Mammary microvascular endothelial cell (primary cell): ENCODE results near the genes FAR2 and AMN1.

GRCh38 chr12:27012864-27013335 is 1.3 kb downstream of the TM7SF3 start:
- RAMPAGE, long total RNA: no peak

DNA sequence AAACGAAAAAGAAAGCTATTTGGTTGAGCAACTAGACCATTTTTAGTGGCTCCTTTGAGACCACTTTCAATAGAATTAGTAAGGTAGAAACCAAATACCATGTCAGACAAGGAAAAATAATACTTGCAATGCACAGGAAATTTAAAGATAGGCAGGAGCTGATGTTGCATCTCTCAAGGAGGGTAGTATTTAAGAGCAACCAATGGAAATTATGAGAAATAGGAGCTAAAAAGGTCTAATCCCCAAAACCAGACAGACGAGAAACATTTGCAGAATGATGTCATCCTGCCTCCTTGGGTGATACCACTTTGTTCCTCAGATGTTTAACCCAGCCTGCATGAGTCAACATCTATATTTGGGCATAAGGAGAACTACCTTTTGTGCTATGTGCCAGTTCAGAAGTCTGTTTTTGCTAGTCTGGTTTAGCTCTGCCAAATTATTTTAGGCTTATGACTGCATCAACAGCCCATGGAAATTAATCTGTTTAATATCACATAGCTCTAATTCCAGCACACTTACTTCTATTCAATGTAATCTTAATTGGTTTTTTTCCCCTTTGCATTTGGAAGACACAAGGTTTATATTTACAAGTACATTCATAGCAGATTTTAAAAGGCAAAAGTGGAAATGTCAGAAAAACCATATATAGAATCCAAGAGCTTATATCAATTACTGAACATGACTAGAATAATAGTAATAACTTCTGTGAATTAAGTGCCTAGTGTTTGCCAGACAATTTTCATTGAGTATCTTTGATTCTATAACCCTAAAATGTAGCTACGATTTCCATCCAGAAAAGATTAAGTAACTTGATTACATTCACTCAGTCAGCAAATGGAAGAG is 64.2 kb upstream of the STK38L start:
- RAMPAGE, long total RNA: no peak

DNA sequence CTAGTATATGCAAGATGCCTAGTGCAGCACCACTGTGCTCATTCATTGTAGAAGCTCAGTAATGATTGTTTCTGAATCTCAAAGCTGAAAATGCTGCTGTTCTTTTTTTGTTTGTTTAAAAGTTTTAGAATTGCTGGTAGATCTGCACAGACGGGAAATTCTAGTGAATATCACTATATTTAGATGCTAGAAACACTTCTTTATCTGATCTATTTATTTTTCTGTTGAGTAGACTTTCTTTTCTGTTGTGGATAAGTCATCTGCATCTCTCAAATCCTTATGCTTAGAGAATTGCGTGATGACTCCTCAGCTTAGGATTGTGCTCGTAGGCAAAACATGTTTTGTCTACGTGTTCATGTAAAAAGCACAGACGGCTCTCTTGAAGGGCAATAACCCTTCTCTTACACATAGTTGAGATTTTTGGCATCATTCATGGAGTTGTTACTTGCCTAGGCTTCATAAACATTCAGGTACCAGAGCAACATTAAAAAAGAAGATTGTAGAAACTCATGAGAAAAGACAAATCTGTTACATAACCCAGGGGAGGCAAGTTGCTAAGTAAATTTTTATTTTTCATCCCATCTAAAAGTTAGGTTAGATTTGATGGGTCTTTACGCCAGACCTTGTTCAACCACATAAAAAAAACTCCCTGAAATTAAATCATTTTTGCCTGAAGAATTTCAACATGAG is 18.6 kb downstream of the PPFIBP1 start:
- RAMPAGE, long total RNA: no peak

DNA sequence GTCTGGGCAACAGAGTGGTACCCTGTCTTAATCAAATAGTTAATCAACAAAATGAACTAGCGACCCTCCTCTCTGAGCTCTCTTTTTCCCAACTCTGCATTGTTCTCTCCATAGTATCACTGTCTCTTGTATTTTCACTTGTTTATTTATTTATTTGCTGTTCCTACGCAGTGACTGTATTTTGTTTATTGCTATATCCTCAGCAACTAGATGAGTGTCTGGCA is 37.9 kb downstream of the PPFIBP1 start:
- RAMPAGE, long total RNA: no peak

DNA sequence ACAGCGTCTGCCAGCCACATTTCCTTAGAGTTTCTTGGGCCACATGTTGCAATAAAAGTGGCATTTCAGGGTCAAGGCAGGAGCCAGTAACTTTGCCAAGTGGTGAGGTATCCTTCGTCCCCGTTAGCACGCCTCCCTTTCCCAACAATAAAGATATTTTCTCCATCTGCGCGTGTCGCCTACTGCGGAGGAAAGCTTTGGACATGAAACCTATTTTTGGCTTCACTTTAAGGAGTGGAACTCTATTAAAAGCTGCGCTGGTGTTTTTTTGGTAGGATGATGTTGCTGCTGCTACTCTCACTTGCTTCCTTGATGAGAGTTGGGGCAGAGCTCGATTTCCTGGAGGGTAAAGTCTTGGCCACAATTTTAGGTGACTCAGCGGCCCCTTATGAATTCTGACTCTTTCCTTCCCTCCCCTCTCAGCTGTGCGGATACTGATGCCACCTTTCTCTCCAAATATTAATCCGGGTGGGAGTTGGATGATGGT is 851 bp downstream of the CCDC91 start:
- RAMPAGE, long total RNA: no peak

GRCh38 chr12:28415846-28416644 is 225.8 kb downstream of the CCDC91 start:
- RAMPAGE, long total RNA: no peak

GRCh38 chr12:28770313-28770811 is 378.7 kb upstream of the FAR2 start:
- RAMPAGE, long total RNA: no peak

- RAMPAGE, long total RNA: no peak
These were observed 1.1 kb upstream of the FAR2 start for GRCh38 chr12:29148031-29148346.

GRCh38 chr12:29148347-29149409 is at the start of gene FAR2:
FAR2 (plus strand) TSS chr12:29149278.
- RAMPAGE, long total RNA: start-site peak on the plus strand at chr12:29149088-29149348, 363 and 403 reads in 2 replicates

DNA sequence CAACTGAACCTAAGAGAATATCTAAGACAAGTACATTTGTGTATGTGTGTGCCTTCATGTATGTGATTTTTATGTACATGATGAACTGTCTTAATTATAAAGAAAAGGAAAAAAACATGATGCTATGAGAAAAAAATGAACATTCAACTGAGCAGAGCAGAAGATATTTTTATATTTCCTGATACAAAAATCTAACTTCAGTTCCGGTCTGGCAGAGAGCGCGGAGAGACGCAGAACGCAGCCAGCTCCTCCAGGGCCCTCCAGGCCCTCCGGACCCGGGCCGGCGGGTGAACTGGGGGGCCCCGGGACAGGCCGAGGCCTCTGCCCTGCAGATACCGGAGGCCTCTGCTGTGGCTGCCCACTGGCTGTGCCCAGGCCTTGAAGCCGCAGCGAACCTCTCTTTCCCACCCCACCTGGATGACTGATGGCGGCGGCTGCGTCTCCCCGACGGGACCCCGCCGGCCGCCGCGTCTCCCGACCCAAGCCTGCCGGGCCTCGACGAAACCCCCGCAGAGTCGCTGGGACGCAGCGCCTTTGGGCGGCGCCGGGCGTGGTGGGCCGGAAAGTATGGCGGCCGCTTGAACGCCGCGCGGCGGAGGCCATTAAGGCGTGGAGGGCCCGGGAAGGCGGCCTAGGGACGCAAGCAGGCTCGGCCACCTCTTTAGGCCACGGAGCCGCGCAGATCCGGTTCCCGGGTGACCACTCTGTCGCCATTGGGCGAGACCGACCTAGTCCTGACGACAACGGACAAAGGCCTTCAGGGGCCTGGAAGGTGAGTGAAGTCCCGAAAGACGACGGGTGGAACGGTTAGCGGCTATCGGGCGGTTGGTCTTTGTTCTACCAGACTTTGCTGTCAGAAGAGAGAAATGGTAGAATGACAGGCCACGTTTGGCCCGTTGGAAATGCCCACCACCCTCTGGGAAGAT is 8.4 kb upstream of the ERGIC2 start:
- RAMPAGE, long total RNA: no peak

DNA sequence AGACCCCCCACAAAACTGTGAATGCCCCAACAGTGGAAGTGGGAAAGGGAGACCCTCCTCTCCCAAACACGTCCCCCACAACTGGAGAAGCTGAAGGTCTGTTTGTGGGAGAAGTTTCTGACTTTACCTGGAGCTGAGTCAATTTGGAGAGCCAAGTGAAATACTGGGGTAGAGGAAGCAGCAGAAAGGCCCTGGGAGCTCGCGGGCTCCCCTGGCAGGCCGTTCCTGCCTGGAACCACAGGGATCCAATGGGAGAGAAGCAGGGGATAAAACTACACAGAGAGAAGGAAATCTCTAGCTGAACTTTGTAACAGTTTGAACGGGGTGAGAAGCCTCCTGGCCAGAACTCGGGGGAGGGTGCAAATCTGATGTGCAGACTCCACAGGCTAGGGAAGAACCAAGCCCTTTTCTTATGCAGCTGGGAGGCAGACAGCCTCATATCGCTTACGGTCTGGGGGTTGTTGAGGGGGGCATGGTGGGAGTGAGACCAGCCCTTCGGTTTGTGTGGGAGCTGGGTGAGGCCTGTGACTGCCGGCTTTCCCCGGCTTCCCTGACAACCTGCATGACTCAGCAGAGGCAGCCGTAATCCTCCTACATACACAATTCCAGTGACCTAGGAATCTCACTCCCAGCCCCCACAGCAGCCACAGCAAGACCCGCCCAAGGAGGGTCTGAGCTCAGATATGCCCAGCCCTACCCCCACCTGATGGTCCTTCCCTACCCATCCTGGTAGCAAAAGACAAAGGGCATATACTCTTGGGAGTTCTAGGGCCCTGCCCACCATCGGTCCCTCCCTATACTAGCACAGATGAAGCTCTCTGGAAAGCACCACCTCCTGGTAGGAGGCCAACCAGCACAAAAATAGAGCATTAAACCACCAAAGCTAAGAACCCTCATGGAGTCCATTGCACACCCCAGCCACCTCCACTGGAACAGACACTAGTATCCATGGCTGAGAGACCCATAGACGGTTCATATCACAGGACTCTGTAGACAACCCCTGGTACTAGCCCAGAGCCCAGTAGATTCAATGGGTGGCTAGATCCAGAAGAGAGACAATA is 143.0 kb downstream of the TMTC1 start:
- RAMPAGE, long total RNA: no peak

DNA sequence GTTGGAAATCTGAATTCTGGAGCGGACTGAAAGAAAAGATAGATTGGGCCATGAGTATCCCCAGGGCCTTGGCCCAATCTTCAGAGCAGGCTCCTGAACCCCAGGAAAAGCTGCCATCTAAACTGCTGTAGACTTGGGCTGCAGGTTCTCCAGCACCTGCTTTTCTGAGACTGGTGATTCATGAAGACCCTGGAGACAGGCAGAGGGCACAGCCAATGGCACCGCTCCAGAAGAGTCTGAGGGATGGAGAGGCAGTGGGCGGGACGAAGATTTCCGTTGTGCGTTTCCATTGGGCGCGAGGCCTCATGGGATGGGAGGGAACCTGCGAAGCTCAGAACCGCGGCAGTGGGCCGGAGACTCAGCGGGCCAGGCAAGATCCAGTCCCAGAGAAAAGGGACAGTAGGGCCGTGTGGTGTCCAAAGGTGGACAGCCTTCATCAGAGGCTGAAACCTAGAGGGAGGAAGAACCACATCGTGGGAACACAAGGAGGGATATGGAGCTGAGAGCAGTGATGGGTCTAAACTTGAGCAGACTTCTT is 375.1 kb downstream of the IPO8 start:
- RAMPAGE, long total RNA: no peak

GRCh38 chr12:30648992-30649524 is 46.6 kb downstream of the IPO8 start:
- RAMPAGE, long total RNA: no peak

DNA sequence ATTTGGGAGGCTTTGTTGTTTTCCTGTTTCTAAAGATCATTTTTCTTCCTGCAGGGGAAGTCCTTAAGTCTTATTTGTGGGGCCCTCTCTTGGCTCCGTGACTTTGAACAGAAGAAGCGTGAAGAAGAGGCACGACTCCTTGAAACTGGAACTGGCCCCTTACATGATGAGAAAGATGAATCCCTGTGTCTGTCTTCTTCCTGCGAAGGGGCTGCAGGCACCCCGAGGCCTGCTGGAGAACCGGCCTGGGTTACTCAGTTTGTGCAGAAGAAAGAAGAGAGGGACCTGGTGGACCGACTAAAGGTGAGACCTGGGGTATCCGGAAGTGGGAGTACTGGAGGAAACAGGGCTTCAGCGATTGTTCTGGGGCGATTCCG is 10.1 kb downstream of the DDX11 start:
- RAMPAGE, long total RNA: no peak

GRCh38 chr12:31369477-31369964 is 43.6 kb upstream of the SINHCAF start:
- RAMPAGE, long total RNA: no peak

GRCh38 chr12:31442662-31442982 is 116.7 kb upstream of the SINHCAF start:
- RAMPAGE, long total RNA: no peak

DNA sequence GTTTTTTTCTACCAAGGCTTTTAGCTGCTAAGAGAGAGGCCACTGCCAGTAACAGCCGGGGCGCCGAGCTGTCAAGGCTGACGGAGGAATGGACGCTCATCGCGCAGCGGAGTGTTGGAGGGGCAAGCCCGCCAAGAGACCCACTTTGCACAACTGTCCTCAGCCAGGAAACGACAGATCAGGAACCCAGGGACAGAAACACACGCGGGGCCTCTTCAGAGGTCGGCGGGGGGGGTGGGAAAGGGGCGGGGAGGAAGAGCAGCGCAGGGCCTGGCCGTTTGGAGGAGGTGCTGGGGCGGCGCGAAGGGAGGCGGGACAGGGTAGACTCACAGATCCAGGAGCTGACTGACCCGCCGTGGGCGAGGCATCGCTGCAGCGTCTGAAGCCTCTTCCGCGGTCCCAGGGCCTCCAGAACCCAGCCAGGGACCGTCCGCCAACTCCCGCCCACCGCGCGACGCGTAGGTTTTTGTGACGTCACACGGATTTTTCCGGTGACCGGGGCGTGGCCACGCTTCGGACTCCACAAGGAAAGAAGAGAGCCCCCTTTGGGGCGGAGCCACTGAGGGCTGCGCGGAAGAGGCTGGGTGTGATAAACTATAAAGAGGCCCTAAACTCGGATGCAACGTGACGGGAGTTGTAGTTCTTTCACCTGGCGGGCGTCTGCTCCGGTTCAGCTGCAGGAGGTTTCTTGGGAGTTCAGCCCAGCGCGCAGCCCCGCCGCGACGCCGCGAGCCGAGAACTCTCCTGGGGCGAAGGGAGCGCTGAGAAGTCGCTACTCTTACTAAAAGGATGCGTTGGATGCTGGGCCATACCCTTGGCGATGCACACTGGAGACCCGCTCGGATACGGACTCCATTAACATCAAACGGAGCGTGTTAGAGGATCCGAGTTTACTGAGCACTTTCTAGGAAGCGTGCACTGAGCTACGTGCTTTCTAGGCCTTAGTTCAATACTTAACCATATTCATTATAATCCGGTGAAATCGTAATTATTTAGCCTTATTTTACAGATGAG is at the start of gene AMN1:
TSS of gene AMN1 (minus strand) at position 381 of the 1,014 bp plus-strand sequence.
- RAMPAGE, long total RNA: start-site peak on the minus strand centred at position 399 of the sequence, 50 bp wide, 187 and 38 reads in 2 replicates

- RAMPAGE, long total RNA: no peak
These were observed 14.1 kb upstream of the AMN1 start for GRCh38 chr12:31742931-31743388.

GRCh38 chr12:31754531-31754871 is 25.7 kb upstream of the AMN1 start:
- RAMPAGE, long total RNA: no peak

- RAMPAGE, long total RNA: no peak
These were observed 14.9 kb upstream of the H3-5 start for GRCh38 chr12:31806905-31807523.